HL-60 (cell line): ENCODE measurements around a stretch of chr5.

GRCh38 chr5:5271202-5271702, 131.1 kb downstream of the ADAMTS16 start:
- RRBS, result no CpG with 5 or more reads among the region's 14 CpGs

DNA sequence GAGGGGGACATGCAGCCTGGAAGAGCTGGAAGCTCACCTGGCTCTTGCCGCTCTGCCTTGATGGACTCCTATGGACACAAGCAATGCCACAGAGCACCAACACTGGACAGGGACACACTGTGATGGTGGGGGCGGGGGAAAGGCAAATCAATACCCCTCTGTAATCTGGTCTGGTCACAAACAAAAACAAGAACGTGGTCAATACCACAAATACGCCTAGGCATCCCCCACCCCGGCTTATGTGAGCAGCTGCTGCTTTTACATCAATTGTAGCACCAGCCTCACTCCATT, 29.6 kb upstream of the ICE1 start:
- RRBS, result no CpG with 5 or more reads among the region's 5 CpGs

DNA sequence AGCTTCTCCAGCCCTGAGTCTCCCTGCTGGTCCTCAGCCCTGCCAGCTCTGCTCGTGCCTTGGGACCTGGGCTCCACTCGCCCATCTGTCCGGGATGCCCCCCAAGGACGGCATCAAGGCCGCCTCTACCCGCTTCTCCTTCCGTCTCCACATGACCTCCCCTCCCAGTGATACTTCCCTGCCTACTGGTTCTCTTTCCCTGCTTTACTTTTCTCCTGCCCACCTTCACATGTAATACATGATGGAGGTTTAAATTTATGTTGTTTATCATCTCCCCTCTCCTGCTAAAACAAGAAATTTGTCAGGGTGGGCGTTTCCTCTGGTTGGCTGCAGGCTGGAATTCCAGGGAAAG, 110.3 kb downstream of the ICE1 start:
- RRBS, result no CpG with 5 or more reads among the region's 8 CpGs

DNA sequence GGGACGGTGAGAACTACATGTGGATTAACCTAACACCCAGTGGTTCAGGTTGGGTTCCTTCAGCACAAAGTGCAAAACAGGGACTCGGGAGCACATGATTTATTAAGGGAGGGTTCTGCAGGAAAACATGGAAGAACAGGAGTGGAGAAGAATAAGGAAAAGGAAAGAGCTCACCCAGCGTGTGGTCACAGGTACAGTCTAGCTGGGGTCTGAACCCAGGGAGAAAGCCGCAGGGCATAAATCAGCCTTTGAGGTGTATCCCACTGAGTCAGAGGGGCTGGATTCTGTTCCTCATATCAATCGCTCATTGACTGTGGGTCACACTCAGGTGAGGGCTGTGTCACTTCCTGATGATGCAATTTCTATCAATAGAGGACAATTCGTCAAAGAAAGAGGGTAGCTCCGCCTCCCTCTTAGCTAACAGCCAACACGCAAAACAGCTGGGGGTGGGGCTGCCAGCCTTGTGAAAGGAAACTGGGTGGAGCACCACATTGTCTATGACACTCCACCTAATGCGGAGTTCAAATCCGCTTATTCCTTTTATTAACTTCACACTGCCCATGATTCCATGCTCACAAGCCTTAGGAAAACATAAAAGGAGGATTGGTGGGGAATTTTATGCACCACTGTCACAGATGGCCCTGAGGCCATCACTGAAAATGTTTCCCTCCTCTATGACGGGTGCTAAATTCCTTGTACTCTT, 176.1 kb downstream of the ICE1 start:
- RRBS, result no CpG with 5 or more reads among the region's 11 CpGs

DNA sequence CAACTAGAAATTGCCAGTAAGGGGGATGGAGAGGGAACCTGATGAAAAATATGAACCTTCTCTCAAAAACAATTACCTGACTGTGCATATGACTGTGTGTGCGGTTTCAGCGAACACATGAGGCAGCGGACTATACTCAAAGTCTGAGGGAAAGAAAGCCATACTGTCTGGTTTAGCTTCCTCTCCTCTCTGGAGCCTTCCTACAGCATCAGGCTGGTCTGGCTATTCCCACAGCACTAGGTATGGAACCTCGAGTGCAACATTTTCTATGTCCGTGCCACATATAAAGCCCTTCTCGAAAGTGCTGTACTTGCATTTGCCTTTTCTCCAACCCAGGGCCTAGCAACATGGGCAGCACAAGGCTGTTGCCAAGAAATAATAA, 890 bp downstream of the MED10 start:
- RRBS, result no CpG with 5 or more reads among the region's 6 CpGs

DNA sequence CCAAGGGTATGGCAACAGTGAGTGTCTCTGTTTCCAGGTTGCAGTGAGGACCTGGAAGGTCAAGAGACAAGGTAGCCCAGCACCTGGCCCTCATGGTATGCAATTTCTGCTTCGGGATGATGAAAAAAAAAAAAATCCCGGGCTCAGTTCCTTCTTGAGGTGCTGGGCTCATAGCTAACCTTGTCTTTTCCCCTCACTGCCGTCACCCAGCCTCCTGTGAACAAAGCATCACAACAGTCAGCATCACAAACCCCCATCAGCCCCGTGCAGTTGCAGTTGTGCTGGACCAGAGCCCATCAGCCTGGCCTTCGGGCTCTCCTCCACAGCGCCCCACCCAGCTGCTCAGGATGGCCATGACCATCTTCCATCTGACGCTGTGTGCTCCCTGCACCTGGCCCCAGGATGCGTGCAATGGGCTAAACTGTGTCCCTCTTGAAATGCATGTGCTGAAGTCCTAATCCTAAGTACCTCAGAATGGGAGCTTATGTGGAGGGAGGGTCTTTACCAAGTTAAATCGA, 48.2 kb downstream of the NSUN2 start:
- RRBS, result no CpG with 5 or more reads among the region's 9 CpGs

- RRBS, result no CpG with 5 or more reads among the region's 6 CpGs
Measured at GRCh38 chr5:6585145-6585596, 47.7 kb downstream of the NSUN2 start.

- RRBS, result no CpG with 5 or more reads among the region's 19 CpGs
Measured at GRCh38 chr5:6659444-6660240, 26.4 kb downstream of the SRD5A1 start.

GRCh38 chr5:6672973-6673723, 39.9 kb downstream of the SRD5A1 start:
- RRBS, result no CpG with 5 or more reads among the region's 7 CpGs

GRCh38 chr5:6674162-6674630, 39.0 kb upstream of the TENT4A start:
- RRBS, result no CpG with 5 or more reads among the region's 5 CpGs

- RRBS, result 93% methylated on average over 2 of the region's 11 CpGs
Measured at GRCh38 chr5:6753725-6754250, 40.6 kb downstream of the TENT4A start.

DNA sequence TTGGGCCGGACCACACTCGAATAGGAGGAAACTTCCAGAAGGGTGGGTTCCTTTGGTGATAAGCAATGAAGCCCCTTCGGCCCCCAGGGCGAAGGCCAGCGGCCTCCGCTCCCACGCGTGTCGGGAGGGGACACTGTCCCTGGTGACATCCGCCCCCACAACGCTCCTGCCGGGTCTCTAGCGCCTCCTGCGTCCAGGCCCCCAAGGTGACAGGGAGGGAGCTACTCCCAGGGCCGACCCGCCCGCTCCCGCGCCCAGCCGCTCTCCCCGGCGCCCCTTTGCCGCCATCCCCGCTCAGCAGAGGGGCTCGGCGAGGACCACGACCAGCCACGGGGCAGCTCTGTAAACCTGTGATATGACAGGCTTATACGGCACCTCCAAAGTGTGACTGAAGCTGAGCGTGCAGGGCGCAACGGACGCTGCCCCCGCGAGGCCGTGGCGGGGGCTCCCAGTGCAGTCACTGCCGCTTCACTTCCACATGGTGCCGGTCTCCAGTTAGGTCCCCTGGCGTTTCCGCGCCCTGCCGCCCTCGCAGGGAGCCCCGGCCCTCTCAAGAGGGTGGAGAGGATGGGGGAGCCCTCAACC, 1.0 kb upstream of the ADCY2 start:
- RRBS, result 31% methylated on average over 17 of the region's 45 CpGs

GRCh38 chr5:8784128-8784623, 761.7 kb downstream of the SEMA5A start:
- RRBS, result no CpG with 5 or more reads among the region's 3 CpGs

- RRBS, result no CpG with 5 or more reads among the region's 7 CpGs
Measured at GRCh38 chr5:9530674-9531490, 15.0 kb downstream of the SEMA5A start.

- RRBS, result no CpG with 5 or more reads among the region's 3 CpGs
Measured at GRCh38 chr5:10198480-10198969, 51.2 kb downstream of the ATPSCKMT start.

DNA sequence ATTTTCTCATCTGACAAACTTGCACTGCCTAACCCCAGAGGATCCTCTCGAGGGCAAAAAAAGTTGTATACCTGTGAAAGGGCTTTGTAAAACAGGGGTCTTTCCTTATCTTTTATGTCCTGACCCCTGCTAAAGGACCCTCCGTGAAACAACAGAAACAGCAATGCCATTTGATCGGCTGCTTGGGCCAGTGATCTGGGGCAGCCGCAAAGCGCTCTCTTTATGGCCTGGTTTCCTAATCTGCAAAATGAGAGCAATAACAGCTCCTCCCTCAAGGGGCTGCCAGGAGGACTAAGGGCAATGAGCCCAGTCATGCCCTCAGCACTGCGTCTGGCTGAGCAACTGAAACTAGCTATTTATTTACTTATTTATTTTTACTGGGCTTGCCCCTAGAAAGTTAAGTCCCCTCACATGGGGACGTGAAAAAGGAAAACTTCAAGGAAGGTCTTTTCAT, 18.4 kb downstream of the CMBL start:
- RRBS, result no CpG with 5 or more reads among the region's 7 CpGs

GRCh38 chr5:10339069-10339856, 14.2 kb upstream of the MARCHF6 start:
- RRBS, result no CpG with 5 or more reads among the region's 20 CpGs

- RRBS, result no CpG with 5 or more reads among the region's 5 CpGs
Measured at GRCh38 chr5:10351418-10351991, 2.0 kb upstream of the MARCHF6 start.

GRCh38 chr5:10552737-10553076, 11.2 kb upstream of the ANKRD33B start:
- RRBS, result no CpG with 5 or more reads among the region's 2 CpGs

- RRBS, result no CpG with 5 or more reads among the region's 6 CpGs
Measured at GRCh38 chr5:10699117-10699836, 61.8 kb downstream of the DAP start.